Aortic smooth muscle cell (primary cell): ENCODE results near the genes KCNK7 and SNX32.

- RRBS = no CpG with 5 or more reads among the region's 11 CpGs
Measured at GRCh38 chr11:65150585-65151492, 16.5 kb upstream of the SYVN1 start.

DNA sequence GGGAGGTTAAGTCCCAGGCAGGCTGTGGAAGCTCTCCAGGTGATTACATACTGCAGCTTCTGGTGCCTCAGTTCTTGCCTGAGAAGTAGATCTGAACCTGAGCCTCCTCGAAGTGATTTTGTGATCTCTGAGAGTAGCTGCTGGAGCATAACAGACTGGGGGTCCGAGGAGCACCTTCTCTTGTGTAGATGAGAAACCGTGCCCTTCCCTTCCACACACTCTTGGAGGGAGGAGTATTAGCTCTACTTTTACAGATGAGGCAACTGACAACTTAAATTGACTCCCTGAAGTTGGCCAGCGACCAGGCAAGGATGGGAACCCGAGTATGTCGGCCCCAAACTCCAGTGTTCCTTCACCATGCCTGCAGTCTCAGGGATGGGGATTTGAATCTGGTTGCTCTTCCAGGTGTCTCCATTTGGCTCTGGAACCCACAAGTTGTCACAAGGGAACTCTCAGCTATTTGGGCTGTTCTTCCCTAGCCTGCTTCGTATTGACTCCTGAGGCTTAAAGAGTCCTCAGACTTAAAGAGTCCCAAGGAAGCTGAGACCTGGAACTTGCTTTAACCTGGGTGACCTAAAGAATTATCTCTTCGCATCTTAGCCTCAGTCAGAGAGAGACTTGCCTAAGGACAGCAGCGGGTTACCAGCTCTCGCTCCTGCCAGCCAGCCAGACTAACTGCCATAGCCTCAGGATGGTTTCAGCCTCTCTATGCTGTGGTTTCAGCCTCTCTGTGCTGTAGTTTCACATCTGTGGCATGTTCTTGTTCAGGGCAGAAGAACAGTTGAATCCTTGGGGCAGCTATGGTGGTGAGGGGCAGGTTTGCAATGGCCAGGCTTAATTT, 2.0 kb downstream of the FRMD8 start:
- RRBS = no CpG with 5 or more reads among the region's 10 CpGs

DNA sequence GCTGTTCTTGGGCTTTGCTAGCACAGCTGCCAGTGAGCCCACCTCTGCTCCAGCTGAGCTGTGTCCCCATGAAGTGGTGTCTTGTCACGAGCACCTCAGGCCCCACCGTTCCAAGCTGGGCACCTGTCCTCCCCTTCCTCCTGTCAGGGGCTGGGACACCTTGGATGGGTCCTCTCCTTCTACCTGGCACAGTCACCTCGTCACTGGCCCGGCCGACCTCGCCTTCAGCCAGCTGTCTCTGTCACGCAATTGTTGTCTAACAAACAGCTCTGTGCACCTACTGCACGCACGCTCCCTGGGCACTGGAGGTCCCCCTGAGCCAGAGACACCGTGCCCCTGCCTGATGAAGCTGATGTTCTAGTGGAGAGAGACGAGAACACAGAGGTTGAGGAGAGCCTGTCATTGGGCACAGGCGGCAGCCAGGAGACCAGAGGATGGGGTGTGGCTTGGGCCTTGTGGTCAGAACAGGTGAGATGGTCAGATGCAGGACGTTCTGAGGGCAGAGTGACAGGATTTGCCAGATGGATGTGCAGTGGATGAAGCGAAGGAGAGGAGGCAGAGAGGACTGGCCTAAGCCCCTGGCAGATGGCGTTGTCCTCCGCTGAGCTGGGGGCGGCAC, 10.7 kb downstream of the FRMD8 start:
- RRBS = no CpG with 5 or more reads among the region's 17 CpGs

DNA sequence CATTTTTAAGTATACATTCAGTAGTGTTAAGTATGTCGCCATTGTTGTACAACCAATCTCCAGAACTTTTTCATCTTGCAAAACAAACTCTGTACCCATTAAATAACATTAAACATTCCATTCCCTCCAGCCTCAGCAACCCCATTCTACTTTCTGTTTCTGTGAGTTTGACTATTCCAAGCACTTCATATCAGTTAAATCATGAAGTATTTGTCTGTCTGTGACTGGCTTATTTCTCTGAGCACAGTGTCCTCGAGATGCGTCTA, 44.4 kb downstream of the FRMD8 start:
- RRBS = no CpG with 5 or more reads among the region's 3 CpGs

DNA sequence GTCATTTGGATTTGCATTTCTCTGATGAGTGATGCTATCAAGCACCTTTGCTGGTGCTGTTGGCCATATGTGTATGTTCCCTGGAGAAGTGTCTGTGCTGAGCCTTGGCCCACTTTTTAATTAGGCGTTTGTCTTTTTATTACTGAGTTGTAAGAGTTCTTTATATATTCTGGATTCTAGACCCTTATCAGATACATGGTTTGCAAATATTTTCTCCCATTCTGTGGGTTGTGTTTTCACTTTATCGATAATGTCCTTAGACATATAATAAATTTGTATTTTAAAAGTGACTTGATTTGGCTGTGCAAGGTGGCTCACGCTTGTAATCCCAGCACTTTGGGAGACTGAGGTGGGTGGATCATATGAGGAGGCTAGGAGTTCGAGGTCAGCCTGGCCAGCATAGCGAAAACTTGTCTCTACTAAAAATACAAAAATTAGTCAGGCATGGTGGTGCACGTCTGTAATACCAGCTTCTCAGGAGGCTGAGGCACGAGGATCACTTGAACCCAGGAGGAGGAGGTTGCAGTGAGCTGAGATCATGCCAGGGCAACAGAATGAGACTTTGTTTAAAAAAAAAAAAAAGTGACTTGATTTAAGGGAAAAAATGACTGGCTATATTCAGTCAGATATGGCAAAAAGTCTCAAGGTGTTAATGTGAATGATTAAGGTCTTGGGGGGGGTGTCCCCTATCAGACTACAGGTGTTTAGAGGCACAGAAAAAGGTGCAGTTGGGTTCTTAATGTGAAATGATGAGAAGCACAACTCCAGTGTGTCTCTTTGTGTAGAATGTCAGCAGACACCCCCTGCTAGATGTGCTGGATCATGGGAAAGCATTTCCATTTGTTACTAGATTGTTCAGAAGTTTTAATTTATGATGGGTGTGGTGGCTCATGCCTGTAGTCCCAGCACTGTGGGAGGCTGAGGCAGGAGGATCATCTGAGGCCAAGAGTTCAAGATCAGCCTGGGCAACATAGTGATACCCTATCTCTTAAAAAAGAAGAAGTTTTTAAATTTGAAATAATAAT, 53.0 kb downstream of the FRMD8 start:
- RRBS = no CpG with 5 or more reads among the region's 7 CpGs

DNA sequence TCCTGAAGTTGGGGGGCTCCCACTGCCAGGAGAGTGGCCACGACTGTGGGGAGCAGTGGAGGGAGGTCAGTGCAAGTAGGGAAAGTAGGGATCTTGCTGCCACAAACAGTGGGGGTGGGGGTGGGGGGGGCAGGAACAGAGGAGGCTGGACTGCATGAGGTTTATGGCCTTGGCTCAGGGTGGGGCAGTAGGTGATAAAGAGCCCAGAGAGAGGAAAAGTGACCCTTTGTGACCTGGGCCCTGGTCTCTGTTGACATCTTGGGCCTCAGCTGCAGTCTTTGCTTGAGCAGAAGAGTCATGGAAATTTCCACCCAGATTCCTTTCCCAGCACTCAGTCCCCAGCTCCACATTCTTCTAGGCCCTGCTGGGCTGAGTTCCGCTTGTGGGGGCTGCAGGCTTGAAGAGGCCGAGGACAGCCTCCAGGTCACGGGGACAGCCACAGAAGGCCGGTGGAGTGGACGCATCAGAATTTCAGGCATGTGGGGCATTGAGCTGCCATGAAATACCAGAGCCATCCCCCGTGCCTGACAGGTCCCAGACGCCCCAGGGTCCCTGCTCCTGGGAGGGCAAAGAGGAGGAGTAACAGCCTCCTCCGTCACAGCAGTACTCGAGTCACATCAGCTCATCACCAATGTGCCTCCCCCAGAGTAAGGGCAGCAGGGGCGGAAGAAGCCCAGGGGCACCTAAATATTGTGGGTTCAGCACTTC, 35.7 kb upstream of the SCYL1 start:
- RRBS = no CpG with 5 or more reads among the region's 11 CpGs

DNA sequence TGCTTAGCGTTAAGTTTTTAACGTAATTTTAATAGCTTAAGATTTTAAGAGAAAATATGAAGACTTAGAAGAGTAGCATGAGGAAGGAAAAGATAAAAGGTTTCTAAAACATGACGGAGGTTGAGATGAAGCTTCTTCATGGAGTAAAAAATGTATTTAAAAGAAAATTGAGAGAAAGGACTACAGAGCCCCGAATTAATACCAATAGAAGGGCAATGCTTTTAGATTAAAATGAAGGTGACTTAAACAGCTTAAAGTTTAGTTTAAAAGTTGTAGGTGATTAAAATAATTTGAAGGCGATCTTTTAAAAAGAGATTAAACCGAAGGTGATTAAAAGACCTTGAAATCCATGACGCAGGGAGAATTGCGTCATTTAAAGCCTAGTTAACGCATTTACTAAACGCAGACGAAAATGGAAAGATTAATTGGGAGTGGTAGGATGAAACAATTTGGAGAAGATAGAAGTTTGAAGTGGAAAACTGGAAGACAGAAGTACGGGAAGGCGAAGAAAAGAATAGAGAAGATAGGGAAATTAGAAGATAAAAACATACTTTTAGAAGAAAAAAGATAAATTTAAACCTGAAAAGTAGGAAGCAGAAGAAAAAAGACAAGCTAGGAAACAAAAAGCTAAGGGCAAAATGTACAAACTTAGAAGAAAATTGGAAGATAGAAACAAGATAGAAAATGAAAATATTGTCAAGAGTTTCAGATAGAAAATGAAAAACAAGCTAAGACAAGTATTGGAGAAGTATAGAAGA, 25.5 kb upstream of the SCYL1 start:
- RRBS = no CpG with 5 or more reads among the region's 13 CpGs

DNA sequence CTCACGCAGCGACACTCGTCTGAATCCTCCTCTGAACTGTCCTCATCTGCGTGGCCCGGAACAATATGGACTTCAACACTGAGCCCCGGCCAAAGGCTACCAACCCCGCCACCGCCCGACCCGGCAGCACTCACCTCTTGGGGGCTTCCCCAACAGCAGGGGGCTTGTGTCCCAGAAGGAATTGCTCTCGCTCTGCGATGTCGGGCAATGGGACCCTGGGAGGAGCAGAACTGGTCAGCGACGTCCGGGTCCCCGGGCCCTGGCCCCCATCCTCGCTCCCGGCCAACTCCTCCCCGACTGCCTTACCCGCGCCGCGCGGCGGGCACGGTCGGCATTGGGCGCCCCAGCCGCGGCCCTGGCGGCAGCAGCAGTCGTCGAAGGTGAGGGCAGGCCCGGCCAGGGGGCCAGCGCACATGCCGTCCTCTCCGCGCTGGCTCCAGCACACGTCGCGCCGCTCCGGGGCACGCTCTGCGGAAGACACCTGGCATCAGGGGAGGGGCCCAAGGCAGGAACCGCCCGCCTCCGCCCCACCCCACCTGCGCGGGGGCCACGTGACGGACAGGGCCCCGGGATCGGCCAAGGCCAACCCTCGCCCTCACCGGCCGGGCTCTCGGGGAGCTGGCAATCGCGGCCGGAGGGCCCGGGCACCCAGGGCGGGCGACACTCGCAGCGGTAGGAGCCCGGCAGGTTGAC, 14.7 kb downstream of the SCYL1 start:
- RRBS = 56% methylated on average over 34 of the region's 68 CpGs

GRCh38 chr11:65544803-65545290, 13.3 kb downstream of the LTBP3 start:
- RRBS = no CpG with 5 or more reads among the region's 5 CpGs

DNA sequence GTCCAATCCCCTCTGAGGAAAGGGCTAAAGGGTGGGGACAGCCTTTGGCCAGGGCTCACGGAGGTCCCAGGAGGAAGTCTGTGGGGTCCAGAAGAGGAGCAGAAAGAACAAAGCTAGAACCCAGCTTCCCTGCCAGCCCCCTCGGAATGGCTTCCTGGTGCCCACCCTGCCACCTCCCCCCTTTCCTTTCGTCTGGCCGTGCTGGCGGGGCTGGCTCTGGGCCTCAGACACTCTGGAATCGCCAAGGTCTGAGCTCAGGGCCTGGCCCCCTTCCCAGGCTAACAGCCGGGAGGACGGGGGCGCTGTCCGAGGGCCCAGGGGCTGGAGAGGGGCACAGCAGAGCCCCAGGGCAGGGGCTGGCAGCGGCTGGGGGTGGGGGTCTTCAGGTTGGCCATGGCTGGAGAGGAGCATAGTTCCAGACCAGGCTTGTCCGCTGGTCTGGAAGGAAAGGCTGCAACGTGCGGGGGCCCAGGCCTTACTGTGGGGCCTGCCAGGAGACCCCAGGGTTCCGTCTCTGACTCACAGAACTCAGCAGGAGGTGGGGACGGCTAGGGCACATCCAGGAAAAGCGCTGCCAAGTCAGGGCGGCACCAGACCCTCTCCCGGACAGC, 769 bp upstream of the LTBP3 start:
- RRBS = no CpG with 5 or more reads among the region's 19 CpGs

DNA sequence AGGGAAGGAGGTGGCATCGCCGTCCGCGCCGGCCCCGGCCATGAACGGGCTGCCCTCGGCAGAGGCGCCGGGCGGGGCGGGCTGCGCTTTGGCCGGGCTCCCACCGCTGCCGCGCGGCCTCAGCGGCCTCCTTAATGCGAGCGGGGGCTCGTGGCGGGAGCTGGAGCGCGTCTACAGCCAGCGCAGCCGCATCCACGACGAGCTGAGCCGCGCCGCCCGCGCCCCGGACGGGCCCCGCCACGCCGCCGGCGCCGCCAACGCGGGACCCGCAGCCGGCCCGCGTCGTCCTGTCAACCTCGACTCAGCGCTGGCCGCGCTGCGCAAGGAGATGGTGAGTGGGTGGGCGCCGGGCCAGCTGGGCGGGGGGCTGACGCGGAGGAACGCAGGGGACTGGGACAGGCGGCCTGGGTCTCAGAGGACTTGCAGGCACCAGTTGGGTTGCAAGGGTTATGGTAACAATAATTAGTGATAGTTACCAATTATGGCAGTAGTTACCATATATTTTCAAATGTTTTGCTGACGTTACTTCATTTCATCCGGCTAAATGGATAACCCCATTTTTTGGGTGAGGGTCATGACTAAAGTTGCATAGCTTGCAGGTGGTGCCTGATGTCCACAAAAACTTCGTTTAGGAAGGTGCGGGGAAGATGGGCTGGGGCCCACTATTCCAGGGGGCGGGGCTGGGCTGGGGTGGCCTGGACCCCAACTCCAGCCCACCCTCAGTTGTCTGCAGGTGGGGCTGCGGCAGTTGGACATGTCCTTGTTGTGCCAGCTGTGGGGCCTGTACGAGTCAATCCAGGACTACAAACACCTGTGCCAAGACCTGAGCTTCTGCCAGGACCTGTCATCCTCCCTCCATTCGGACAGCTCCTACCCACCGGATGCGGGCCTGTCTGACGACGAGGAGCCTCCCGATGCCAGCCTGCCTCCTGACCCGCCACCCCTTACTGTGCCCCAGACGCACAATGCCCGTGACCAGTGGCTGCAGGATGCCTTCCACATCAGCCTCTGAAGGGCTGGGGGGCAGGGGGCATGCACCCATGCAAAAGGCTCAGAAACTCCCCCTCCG, 626 bp downstream of the FAM89B start:
- RRBS = under 1% methylated on average over 15 of the region's 78 CpGs

DNA sequence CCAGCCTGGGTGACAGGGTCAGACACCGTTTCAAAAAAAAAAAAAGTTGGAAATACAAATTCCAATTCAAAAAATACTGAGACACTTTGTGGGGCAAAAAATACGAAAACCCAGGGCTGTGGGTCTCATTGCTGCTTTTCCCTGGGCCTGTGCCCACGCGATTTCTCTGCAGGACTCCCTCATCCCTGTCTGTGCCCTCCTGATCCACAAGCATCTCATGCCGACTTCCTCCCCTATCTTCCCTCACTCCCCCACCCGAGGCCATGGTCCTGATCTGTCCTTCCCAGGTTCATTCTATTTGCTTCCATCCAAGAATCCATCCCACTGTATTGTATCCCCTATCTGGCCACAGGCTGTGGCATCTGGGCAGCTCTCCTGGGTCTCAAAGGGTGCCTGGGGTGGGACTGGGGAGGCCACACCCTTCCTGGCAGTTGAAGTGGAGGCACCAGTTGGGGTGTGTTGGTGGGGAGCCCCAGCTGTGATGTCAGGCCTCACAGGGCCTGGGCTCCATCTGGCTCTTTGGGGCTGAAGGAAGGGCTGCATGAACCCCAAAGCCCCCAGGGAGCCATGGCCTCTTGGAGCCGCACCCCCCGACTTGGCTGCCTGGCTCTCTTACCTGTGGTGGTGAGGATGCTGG, 644 bp downstream of the KCNK7 start:
- RRBS = no CpG with 5 or more reads among the region's 8 CpGs

DNA sequence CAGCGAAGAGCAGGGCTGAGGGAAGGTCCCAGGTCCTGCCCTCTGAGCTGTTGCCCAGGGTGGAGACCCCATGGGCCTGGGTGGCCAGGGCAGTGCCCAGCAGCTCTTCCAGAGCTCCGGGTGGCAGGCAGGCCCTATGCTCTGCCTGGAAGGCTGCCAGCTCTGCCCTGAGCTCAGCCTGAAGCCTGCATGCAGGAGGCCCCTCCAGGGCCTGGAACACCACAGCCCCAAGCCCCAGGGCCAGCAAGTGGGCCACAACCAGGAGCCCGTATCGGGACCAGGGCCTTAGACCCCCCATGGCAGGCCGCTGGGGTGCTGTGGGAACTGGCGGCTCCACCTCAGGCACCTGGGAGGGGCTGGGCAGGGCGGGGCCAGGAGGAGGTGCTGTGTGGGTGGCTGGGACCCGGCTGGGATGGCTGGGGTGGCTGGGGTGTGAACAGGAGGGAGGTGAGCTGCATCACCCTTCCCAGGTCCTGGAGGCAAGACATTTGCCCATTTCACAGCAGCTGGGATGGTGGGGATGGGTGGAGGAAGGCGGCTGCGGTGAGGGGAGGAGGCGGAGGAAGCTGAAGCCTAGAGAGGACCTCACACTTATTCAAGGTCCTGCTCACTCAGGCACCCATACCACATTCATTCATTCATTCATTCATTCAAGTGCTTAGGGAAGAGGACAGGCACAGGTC, at the start of gene KCNK7:
Gene KCNK7, minus strand, starts transcription at position 326 of the 683 bp plus-strand sequence.
- RRBS = no CpG with 5 or more reads among the region's 11 CpGs

GRCh38 chr11:65621991-65622470, 6.5 kb downstream of the PCNX3 start:
- RRBS = 85% methylated on average over 3 of the region's 16 CpGs

- RRBS = 84% methylated on average over 5 of the region's 26 CpGs
Measured at GRCh38 chr11:65649888-65651004, 12.3 kb downstream of the SIPA1 start.

GRCh38 chr11:65792292-65792876, 5.5 kb downstream of the OVOL1 start:
- RRBS = 49% methylated on average over 3 of the region's 17 CpGs

DNA sequence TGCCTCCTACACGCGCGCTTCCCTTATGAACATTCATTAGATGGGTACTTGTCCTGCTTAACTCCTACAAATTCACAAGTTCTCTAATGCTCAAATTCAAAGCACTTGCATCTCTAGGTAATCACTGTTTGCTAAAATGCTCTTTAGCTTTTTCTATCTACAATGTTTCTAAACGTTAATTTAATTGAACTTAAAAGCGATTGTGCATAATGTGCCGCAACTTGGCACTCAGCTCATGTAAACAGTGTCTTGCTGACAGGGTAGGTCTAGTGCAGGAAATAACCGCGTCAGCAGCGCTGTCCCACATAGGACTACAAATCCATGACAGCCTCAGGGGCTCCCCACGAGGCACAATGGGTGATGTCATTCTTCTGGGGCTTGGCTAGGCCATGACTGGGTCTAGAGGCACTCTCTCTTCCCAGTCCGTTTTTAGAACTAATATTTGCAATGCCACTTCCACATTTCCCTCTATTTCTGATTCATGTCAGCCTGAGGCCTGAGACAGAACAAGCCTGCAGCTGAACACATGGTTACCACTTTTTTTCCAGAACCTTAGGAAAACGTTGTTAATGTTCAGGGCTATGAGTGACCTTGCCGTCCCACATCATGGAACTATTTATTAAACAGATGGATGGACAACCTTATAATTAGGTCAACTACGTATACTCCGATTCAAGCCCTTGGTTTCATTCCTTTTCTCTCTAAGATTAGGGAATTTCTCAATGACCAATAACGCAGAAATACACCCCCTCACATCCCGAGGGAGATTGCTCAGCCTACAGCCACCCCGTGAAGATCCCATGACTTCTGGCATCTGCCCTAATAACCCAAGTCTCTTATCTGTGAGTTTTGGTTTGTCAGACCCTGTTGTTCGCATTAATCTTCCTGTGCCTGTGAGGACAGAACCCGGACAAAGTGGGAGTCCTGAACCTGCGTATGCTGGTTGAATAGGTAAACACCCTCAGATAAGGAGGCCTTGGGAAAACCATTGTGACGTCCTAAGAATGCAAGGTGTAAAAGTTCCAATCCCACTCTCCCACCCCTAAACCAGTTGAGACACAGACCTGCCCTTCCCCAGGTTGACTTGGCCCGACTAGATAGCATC, 19.4 kb upstream of the SNX32 start:
- RRBS = no CpG with 5 or more reads among the region's 23 CpGs

DNA sequence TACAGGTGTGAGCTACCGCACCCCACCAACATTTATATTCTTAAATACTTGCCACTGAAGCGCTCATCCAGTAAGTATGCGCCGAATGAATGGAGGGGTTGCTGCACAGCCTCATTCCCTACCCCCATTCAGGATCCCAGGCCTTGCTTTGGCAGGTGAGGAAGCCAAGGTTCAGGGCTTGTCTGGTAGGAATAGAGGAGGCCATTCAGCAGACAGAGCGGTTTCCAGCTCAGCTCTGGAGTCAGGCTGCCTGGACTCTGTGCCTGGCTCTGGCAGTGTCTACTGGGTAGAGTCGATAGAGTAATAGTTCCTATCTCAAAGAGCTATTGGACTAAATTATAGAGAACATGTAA, 6.8 kb upstream of the SNX32 start:
- RRBS = no CpG with 5 or more reads among the region's 6 CpGs

DNA sequence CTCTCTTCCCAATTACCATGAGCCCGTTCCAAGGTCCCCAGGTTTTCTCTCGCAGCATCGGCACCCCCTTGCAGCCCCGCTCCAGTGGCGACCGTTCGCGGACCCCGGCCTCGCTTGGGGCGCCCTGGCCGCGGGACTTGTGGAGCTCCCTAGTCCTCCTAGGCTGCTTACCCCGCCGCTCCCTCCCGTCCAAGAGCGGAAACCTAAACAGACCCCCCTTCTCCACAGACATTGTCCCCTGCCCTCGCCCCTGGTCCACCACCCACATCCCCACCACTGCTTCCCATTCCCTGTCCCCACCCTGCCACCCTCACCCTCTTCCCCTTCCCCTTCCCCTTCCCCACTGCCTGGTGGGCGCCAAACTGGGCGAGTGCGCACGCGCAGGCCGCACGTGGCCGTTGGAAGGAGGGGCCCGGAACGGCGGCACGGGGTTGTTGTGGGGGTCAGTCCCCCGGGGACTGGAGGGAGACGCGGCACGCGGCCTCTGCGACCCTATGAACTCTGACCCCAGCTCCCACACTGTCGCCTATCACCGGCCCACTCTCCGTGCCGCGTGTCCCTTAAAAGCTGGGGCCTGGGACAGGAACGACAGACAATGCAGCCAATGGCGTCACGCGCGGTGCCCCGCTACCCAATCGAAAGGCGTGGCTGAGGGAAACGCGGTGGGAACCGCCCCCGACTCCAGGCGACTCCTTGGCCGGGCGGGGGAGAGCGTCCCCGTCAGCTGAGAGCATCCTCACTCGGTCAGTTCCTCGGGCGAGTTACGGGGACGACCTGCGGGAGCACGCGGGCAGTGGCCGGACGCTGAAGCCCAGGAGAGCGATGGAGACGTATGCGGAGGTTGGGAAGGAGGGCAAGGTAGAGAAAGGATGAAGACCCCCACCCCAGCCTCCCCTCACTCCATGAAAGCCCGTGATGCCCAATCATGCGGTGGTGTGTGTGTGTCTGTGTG, at the start of gene SNX32:
Gene SNX32, plus strand, starts transcription at position 720 of the 952 bp plus-strand sequence.
- RRBS = 1% methylated on average over 21 of the region's 73 CpGs

DNA sequence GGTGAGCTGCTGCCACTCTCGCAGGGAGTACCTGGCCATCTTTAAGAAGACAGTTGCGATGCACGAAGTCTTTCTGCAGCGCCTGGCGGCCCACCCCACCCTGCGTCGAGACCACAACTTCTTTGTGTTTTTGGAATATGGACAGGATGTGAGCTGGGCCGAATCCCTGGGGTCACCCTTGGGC, 7.7 kb downstream of the CFL1 start:
- RRBS = no CpG with 5 or more reads among the region's 8 CpGs